Mesenchymal stem cell of adipose (primary cell): ENCODE data around the genes ZNF79 and ST6GALNAC6.

GRCh38 chr9:126986626-126986991 lies 72.0 kb downstream of the RALGPS1 start:
- CAGE, long polyA plus RNA = no peak

DNA sequence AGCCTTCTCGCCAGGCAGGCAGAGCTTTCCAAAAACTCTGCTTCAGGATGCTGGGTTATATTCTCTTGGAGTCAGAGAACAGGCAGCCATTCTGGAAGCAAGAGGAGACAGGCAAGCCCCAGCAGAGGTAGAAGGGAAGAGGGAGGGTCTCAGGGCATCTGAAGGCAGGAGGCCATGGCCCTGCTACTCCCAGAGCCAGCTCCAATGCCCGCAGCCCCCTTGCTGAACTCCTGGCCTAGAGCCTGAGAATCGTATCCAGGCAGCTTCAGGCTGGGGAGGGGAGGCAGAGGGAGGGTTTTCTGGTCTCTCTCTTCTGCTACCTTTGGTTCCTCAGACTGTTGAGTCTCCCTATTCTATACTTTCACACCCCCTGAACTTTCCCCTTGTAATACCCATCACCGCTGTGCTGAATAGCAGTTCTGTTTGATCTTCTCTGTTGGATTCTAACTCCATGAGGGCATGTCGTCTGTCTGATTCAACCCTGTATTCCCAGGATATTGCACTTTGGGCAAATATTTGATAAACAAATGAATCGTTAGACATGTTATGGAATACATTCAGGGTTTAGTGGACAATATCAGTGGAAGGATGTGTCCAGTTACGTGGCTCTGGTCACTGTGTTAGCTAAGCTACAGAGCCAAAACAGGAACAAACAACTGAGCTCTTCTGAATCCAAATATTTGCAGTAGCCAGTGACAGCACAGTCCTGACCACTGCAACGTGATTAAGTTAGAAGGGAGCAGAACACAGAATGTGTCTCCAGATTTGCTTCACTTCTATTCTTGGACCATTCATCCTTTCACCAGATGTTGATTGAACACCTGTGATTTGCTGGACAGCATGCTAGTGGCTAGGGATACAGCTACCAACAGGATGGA lies 13.3 kb downstream of the ANGPTL2 start:
- CAGE, long polyA plus RNA = no peak

DNA sequence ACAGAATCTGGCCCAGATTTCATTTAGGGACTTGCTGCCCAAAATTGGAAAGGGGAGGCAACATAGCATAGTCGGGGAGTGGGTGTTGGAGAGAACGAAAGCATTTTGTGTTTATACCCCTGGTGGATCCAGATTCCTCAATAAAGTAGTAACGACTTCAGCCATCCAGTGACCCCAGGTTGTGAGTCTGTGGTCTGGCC lies 13.4 kb upstream of the ANGPTL2 start:
- CAGE, long polyA plus RNA = no peak

- CAGE, long polyA plus RNA = no peak
These were observed 39.1 kb upstream of the GARNL3 start for GRCh38 chr9:127225090-127226266.

DNA sequence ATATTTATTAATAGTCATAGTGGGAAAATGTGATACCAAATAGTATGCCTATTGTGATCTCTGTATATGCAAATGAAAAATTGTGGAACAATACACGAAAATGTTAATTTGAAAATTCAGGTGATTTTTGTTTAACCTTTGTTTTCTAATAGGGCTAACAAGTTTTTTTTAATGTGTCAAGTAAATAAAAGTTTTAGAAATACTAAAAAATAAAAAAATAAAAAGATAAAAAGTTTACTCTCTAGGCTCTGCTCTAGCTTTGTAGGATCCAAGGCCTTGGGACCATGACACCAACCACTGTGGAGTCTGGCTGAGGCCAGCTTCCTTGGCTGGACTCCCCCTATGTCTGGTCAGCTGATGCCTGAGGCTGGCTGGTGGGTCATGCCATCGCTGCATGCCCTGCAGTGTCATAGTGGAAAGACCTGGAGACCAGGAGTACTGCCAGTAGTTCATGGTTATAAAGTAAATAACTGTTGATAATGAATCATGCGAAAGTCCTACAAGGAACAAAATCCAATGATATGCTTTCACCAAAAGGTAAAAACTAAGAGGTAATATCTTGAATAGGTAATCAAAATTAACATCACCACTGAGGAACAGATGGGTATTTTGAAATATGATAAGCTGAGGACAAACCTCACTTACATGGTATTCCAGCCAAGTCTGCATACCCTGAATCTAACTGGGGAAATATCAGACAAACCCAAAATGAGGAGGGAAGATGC lies 43.2 kb downstream of the GARNL3 start:
- CAGE, long polyA plus RNA = no peak

DNA sequence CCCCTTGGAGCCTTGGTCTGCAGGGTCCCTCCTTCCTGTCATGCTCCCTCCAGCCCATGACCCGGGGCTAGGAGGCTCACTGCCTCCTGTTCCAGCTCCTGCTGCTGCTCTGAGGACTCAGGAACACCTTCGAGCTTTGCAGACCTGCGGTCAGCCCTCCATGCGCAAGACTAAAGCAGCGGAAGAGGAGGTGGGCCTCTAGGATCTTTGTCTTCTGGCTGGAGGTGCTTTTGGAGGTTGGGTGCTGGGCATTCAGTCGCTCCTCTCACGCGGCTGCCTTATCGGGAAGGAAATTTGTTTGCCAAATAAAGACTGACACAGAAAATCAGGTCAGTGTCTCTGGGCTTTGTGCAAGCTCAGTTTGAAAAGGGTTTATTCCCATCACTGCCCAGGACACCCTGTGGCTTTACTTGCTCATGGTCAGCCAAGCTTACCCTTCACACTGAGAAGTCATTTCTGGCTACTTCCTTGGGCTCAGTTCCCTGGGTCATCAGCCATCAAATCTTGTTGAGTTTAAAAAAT lies 10.4 kb downstream of the SLC2A8 start:
- CAGE, long polyA plus RNA = no peak

- CAGE, long polyA plus RNA = no peak
These were observed at the start of gene ZNF79 for GRCh38 chr9:127423690-127424785. ZNF79 (plus strand) TSS chr9:127424382.

GRCh38 chr9:127557907-127558590 lies 10.8 kb downstream of the NIBAN2 start:
- CAGE, long polyA plus RNA = no peak

DNA sequence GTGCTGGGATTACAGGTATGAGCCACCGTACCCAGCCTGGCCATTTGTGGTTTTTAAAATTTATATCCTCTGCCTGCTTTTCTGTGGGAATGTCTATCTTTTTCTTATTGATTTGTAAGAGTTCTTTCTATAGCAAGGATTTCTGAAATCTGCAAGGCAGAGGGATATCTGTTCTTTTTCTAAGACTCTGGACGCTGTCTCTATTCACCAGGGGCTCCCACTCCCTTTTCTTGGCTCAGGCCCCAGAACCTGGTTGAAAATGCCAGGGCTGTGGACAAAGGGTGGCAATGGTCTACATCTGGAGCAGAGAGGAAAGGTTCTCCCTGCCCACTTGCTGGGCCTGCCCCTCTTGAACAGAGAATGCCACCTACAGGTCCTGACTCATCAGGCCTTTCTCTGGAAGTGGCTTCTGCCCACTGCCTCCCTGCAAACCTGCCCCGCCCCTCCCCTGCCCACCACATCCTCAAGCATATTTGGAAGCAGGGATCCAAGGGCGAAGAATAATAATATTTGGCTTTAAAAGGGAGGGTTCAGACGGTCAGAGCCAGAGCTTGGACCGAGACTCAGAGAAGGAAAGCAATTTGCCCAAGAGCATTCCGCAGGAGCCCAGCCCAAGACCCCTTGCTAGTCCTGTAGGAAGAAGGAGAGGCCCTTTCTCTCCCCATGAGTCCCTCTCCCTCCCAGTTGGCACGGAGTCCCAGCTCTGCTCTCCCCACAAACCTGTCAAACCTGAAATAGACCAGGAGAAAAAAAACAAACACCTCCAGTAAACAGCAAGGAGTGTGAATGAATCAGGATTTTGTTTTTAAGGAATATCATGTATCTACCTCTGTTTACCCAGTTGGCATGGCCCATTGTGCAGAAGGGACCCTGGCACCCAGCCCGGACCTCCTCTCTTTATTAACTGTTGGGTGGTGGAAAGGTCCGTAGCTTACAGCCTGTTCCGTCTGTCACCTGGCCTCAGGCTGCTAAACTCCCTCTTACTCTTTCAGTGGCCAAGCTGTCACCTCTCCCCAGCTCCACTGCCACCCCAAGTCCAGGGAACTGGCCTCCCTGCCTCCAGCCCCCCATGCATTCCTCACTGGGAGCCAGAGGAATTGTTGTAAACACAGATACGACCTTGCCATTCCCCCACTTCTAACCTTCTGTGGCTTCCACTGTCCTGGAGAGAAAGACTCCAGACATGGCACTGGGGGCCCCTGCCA lies 5.5 kb upstream of the NIBAN2 start:
- CAGE, long polyA plus RNA = no peak

DNA sequence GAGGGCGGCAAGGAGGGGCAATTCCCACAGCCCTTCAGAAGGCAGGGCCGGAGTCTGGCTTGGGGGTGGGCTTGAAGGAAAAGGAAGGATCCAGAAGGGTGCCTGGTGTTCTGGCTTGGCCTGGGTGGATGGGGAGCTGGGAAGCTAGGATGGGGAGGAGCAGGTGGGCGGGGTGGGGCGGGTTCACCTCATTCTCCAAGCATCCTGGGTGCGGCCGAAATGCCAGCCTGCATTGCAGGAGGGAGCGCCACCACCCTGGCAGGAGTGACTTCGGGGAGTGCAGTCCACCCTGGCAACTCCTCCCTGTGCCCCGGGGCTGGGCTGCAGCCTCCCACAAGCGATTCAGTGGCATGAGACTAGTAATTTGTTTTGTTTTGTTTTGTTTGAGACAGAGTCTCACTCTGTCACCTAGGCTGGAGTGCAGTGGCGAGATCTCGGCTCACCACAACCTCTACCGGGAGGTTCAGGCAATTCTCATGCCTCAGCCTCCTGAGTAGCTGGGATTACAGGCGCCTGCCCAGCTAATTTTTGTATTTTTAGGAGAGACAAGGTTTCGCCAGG lies 5.5 kb downstream of the TTC16 start:
- CAGE, long polyA plus RNA = no peak

DNA sequence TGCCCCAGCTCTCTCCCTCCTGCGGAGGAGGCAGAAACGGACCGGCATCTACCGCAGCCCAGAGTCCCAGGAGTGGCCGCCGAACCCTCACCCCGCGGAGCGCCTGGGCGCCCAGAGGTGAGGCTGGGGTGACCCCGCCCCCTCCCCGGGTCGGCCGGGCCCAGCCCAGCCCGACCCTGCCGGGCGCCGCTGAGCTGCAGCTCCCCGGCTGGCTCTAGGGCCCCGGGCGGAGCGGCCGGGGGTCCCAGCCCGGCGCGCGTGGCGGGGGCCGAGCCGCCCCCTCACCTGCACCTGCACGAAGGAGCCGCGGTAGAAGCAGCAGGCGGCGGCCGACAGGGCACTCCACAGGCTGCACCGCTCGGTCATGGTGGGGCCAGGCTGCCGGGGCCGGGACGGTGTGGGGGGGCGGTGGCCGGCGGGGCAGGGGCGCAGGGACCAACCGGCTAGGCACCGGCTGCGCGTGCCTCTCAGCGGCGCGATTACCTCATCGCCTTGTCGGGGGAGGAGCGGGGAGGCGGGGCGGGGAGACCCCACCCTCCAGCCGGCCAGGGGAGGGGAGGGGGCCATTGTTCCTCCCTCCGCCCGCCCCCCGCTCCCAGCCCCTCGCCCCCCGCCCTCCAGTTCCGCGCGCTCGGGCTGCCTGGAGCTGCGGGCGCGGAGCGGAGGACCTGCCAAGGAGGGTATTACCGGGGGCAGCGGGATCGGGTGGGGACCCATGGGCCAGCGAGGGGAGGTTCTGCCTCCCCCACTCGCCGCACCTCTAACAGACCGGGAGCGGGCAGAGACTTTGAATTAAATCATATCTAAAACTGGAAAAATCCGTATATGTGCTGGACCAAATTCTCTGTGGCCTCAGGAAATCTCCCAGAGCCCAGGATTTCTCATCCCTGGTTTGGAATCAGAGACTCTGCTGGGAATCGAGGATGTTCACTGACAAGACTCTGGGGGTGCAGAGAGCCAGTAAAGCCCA lies 20.0 kb upstream of the TOR2A start:
- CAGE, long polyA plus RNA = no peak

GRCh38 chr9:127777364-127778006 lies 981 bp downstream of the SH2D3C start:
- CAGE, long polyA plus RNA = no peak

DNA sequence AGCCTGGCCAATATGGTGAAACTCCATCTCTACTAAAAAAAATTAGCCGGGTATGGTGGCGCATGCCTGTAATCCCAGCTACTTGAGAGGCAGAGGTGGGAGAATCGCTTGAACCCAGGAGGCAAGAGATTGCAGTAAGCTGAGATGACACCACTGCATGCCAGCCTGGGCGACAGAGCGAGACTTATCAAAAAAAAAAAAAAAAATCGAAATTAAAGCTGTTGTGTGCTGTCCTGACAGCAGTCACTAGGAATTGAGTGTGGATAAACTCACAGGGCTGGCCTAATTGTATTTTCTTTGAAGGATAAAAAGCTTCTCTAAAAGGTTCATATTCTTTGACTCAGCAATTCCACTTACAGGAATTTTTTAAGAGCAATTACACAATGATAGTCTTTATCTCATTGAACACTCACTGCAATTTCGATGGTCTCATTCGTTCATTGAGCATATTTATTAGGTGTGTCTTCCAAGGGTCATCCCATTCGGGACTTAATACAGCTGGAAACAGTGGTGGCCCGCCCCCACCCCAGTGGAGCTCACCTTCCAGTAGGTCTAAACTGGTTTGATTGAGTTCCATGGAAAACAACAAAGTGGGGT lies 6.5 kb downstream of the CDK9 start:
- CAGE, long polyA plus RNA = no peak

- CAGE, long polyA plus RNA = no peak
These were observed 1.1 kb downstream of the FPGS start for GRCh38 chr9:127803462-127804601.

- CAGE, long polyA plus RNA = no peak
These were observed 21.1 kb downstream of the FPGS start for GRCh38 chr9:127823754-127824110.

GRCh38 chr9:127828020-127829140 lies 25.7 kb downstream of the FPGS start:
- CAGE, long polyA plus RNA = no peak

- CAGE, long polyA plus RNA = no peak
These were observed 7.9 kb upstream of the ENG start for GRCh38 chr9:127861986-127863146.

- CAGE, long polyA plus RNA = no peak
These were observed 2.6 kb downstream of the AK1 start for GRCh38 chr9:127874818-127875327.

- CAGE, long polyA plus RNA = no peak
These were observed 5.1 kb upstream of the AK1 start for GRCh38 chr9:127882527-127882945.

DNA sequence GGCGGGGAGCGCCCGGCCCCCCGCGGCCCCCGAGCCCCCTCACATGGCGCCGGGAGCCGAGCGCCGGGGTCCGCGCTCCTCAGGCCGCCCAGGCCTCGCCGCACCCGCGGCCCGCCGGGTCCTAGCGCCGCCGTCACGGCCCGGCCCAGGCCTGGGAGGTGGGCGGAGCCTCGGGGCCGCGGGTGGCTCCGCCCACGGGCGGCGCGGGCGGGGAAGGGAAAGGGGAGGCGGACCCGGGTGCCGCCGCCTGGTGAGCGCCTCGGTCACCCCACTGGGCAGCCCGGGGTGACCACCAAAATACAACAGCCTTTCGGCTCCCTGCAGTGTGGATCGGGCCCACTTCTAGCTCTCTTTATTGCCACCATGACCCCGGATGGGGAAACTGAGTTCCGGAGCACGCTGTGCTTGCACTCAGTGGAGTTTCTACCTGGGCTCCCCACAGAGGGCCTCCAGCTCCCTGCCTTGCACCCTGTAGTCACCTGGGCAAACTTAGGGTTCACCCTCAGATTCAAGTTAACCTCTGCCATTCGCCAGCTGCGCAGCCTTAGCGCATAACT lies at the start of gene ST6GALNAC6:
ST6GALNAC6 (minus strand) TSS at position 97 of the 557 bp plus-strand sequence.
- CAGE, long polyA plus RNA = no peak